Natural killer cell (primary cell): Measurements from ENCODE around the gene FMC1.

- PRO-cap, result no peak
Measured at GRCh38 chr7:135633991-135634782, 28.1 kb upstream of the STMP1 start.

GRCh38 chr7:137661580-137662035, 185.2 kb downstream of the DGKI start:
- PRO-cap, result no peak

GRCh38 chr7:137935662-137936240, 66.1 kb downstream of the CREB3L2 start:
- PRO-cap, result bidirectional peak, plus-strand start at chr7:137935950, minus-strand start at chr7:137935951

- PRO-cap, result no peak
Measured at GRCh38 chr7:137950777-137951398, 51.0 kb downstream of the CREB3L2 start.

DNA sequence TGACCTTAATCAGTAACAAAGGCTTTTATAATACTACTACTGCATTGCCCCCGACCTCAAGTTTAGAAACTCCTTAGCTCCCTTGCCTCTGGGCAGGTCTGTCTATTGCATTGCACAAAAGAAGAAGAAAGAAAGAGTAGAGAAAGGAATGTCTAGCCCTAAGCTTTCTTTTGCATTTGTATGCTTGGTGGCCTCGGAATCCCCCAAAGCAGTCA, 93.0 kb downstream of the AKR1D1 start:
- PRO-cap, result no peak

DNA sequence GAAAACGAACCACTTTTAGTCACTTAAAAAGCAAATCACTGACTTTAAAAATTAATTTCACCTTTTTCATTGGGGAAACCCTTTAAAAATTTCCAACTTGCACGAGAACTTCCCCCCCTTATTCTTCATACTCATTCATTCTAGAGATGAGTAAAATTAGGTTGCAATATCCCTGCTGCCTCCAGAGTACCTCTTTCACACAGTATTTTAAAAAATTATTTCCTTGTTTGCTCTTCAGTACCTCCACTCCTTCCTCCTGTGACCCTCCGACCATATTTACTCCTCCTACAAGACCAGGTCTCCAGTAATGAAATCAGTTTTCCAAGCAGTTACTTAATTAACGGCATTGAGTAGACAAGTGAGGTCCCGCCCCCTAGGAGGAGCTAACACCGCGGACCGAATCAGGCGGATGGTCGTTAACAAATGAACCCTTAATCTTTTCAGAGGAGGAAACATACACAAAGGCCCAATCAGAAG, 488 bp upstream of the TRIM24 start:
- PRO-cap, result bidirectional peak, plus-strand start outside the sequence, minus-strand start at position 424 of the sequence

DNA sequence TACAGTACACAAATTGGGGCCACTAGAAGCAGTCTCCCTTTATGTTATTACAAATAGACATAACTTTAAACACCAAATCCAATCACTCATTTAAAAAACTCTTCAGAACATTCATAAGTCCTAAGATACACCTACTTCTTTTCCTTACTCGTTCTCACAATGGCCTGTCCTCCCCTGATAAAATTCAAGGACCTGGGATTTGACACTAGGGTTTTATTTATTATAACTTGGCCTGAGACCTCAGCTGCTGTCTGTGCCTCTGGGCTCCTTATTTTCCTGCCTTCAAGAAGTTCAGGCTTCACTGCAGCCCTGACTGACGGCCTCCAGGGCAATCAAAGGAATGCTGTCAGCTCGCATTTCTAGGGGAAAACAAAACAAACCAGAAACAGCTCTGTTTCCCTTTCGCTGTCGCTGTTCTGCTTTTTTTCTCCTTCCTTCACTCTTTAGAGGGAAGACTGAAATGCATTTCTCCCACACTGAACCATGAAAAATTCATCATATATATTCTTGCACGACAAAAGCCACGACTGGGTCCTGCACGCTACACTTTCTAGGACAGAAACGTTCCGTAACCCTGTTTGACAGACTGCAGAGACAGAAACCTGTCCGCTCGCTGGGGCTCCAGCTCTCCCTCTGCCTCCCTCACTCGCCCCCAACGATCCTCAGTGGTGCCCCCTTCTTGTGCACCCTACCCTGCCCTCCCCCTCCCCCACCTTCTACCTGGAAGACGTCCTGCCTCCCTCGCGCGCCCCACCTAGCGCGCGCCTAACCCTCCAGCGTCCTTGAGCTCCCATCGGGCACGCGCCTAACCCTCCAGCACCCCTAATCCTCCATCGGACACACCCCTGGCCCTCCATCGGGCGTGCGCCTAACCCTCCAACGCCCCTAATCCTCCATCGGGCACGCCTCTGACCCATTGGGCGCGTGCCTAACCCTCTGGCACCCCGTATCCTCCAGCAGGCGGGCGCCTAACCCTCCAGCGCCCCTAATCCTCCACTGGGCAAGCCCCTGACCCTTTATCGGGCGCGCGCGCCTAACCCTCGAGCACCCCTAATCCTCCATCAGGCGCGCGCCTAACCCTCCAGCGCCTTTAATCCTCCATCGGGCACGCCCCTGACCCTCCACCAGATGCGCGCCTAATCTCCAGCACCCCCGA, 37.3 kb downstream of the SVOPL start:
- PRO-cap, result no peak

- PRO-cap, result no peak
Measured at GRCh38 chr7:138886343-138886926, 88.4 kb upstream of the ATP6V0A4 start.

- PRO-cap, result no peak
Measured at GRCh38 chr7:138935306-138935777, 45.8 kb downstream of the KIAA1549 start.

DNA sequence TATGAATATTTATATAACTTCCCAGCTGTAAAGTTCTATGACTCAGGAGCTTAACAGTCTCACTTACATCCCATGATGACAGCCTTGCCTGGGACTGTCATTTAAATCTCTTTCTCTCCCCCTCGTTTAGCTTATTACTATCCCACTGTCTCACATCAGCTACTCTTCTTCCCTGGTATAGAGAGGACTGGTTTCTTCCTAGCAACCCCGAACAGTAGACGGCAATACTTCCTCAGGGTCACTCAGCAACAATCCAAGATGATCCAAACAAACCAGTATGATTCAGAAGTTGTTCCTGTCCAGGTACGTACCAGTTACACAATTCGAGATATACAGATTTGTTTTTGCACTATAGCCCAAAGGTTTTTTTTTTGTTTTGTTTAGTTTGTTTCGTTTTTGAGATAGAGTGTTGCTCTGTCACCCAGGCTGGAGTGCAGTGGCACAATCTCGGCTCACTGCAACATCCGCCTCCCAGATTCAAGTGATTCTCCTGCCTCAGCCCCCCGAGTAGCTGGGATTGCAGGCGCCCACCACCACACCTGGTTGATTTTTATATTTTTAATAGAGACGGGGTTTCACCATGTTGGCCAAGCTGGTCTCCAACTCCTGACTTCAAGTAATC, 22.6 kb downstream of the KIAA1549 start:
- PRO-cap, result no peak

GRCh38 chr7:138979438-138980435, 1.5 kb downstream of the KIAA1549 start:
- PRO-cap, result no peak

DNA sequence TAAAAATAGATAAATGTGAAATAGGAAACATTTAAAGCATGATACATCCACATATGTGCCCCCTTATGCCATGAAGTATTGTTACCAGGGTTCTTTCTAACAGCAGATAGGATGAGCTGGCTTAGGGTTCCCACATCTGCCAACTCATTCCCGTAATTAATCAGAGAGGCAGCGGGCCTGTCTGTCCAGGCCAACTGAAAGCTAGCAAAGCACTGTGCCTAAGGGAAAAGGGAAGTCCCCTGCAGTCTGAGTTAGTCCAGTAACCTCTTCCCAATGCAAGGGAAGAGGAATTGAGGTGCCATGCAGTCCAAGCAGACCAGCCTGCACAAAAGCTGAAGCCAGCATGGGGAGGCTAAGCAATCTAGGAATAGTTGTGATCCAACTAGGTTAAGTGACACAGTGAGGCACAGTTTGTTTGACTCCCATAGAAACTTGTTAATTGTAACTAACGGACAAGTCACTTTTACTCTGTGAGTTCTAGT, 18.3 kb upstream of the ZC3HAV1L start:
- PRO-cap, result no peak

GRCh38 chr7:139058635-139059370, 23.0 kb upstream of the ZC3HAV1L start:
- PRO-cap, result no peak

- PRO-cap, result bidirectional peak, plus-strand start at chr7:139341169, minus-strand start at chr7:139341196; bidirectional peak, plus-strand start at chr7:139341805, minus-strand start at chr7:139341687
Measured at GRCh38 chr7:139340870-139341941, at the start of gene FMC1. Gene FMC1, plus strand, starts transcription at chr7:139341337.

GRCh38 chr7:139341942-139342401, 835 bp downstream of the FMC1 start:
- PRO-cap, result no peak

GRCh38 chr7:139342761-139342996, 1.5 kb downstream of the FMC1 start:
- PRO-cap, result no peak

- PRO-cap, result no peak
Measured at GRCh38 chr7:139365216-139366150, 5.8 kb downstream of the LUC7L2 start.

GRCh38 chr7:139371480-139371739, 11.7 kb downstream of the LUC7L2 start:
- PRO-cap, result no peak

GRCh38 chr7:139380083-139381363, 20.8 kb downstream of the LUC7L2 start:
- PRO-cap, result no peak

DNA sequence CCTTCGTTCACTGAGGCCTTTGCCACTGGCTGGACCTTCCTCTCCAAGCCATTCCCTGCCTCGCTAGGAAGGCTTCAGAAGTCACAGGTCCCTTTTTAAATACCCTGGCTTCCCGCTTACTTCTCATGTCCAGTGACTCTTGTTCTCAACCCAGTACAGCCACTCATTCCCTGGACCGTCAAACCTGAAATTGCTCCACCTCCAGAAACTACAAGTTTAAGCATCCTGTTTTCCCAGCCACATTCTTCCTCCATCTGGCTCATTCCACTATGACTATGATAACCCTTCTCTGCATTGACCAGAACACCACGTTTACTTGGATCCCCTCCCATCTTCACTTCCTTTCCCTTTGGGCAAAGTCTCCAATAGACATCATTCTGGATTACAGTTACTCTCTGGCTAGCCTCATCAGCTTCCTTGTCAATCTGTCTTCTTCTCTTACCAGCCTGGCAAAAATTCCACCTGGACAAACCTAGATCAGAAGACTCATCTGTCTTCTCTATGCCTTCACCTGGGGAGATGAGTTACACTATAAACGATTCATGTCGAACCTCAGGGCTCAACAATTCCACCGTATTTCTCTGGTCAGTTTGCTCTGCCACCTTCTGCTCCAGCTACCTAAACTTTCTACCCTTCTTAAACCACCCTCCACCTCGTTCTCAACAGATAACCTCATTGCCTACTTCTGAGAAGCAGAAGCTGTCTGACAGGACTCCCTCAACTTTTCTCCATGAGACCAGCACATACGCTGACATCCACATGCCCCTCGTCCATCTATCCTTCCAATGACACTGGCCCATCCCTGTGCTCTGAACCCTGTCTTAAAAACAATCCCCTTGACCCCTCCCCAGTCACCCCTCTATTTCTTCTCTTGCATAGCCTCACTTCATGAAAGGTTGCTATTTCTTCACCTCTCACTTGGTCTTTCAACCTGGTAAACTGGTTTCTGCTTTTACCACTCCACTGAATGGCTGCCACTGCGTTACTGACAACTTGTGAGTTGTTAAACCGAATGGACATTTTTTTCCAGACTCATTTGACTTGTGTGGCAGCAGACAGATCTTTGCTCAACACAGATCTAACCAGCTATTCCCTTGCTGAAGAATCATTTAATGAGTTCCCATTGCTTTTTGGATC, 101.2 kb downstream of the CLEC2L start:
- PRO-cap, result no peak